ENCODE measurements around a stretch of chr20.

DNA sequence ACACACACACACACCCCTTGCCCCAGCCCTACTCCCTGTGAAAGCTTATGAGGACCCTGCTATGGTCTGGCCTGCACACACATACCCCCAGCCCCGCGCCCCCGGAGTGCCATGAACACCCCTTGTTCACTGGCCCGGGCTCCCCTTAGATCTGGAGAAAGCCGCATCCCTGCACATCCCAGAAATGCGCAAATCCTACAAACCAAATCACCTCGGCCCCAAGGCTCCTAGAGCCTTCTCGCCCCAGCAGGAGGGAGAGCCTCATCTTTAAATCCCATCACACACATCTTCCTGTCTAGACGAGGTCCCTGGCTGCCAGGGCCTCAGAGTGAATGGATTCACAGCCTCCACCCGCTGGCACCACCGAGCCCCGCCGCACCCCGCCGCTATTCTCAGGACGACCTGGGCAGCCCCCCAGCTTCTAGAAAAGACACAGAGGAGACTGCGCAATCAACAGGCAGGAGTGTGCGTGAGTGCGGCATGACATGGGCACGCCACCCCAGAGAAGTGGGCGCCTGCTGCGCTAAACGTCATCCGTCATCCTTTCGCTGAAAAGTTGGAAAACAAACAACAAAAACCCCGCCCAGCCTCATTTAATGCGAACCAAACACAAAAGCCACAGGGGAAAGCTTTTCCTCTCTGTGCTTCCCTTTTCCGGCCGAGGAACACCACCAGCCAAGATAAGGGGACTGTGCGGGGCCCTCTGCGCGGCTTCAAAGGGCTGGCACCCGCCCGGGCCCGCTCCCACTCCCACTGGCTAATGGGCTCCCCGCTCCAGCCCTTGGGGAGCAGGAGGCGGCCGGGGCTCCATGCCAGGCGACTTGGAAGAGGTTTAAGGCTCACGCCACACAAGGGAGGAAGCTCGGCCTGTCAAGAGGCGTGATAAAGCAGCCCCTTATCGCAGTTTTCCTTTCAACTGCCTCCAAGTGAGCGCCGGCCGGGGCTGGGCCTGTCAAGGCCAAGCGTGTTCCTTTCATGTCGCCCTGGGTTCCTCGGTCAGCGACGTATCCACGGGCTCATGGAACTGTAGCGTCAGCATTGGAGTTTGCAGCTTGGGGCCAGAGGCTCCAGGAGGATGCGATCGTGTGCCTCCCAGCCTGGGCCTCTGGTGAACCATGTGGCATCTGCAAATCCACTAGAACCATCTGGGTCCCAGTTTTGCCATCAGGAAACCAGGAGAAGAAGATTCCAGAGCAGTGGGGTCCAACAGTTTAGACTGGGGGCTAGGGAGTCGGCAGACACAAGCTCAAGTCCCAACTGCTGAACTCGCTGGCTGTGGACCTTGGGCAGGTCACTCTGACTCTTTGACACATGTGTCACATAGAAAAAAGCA is 50.1 kb downstream of the NFATC2 start:
- RRBS = 9% methylated on average over 10 of the region's 57 CpGs

GRCh38 chr20:51500835-51501487 is 41.6 kb downstream of the NFATC2 start:
- RRBS = no CpG with 5 or more reads among the region's 1 CpG

DNA sequence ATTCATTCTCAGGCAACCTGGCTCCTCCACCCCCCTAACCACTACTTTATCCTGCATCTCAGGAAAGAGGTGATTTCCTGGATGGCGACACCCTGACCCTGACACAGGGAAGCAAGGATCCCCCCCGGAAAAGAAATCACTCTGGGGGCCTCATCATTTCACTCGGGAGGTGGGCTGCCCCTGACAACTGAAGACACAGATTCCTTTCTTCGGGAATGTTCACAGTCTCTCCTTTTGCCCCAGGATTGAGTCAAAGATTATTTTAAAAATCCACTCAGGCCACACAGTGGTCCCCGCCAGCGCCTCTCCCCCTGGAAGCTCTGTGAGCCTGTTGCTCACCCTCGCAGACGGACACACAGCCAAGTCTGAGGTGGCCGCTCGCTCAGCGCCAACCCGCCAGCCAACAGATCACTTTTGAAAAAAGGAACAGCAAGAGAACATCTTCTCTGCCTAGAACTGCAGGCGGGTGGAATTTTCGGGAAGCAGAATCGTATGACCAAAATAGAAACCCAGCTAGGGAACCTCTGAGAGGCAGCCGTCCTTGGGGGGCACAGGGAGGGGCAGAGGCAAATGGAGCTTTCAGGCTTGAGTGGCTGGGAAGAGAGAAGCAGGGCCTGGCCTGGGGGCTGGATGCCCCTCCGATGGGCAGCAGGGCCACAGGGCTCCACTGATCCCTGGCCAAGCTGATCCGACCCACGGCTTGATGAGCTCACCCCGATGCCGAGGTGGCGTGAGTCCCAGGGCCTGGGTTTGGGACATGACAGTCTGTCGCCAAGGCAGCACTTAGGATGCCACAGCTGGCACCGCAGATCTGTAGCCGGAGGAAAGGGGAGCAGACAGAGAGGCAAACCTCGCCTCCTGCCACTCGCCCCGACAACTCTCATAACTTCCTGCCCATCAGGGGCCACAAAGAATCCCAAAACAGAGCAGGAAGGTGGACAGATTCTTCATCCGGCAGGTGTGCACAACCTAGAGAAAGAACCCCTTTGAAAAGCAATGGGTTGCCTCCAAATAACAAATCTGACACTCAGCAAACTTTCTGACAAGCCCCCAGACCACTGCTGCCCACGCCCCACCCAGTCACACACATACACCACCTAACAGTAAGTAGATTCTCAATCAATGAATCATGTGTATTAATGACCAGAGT is 9.9 kb downstream of the NFATC2 start:
- RRBS = no CpG with 5 or more reads among the region's 30 CpGs

GRCh38 chr20:51563340-51563761 is 20.8 kb upstream of the NFATC2 start:
- RRBS = no CpG with 5 or more reads among the region's 7 CpGs

GRCh38 chr20:51608965-51609559 is 66.5 kb upstream of the NFATC2 start:
- RRBS = no CpG with 5 or more reads among the region's 17 CpGs

DNA sequence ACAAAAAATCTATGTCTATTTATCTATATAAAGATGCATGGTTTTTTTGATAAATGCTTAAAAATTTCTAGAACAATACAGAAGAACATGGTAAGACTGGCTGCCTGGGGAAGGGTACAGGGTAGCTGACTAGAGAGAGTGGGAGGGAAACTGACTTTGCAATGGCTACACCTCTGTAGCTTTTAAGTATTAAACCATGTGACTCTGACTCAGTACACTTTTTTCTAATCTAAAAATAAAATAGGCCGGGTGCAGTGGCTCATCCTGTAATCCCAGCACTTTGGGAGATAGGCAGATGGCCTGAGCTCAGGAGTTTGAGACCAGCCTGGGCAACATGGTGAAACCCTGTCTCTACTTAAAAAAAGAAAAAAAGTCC is 18.6 kb downstream of the ATP9A start:
- RRBS = no CpG with 5 or more reads among the region's 1 CpG

DNA sequence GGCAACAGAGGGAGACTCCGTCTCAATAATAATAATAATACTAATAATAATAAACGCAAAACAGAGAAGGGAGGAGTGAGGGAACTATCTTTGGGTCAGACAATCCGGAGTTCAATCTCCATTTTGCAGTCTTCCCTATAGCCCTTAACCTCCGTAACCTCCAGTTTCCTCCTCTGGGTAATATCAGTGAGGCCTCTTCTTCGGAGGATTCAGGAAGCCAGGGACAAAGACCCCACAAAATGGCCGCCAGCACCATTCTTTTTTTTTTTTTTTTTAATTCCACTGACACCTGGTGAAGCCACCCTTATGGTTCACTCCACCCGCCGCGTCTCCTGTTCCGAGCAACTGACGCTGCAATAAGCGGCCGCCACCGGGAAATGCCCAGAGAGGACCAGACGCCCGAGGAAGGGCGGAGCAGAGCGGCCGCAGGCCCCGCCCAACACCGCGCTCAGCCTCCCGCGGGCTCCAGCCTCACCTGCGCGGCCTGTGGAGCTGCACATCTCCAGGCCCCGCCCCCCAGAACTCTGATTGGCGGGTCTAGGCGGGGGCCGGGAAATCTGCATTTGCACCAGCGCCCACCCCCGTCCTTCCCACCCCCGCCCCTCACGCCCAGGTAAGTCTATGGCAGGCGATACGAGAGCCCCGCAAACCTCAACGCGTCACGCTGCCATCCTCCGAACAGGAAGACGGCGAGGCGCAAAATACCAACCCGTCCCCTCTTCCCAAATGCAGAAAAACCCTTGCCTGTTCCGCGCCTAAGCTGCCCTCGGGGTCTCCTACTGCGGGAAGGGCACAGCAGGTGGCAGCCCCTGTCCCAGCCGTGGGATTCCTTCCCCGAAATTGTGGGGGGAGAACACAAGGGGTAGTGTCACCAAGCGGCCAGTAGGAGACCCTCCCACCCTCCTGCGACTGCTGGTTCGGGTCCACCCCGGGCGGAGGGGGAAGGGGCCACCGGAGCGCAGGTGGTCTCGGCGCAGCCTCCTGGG is 1.1 kb downstream of the ATP9A start:
- RRBS = no CpG with 5 or more reads among the region's 60 CpGs

DNA sequence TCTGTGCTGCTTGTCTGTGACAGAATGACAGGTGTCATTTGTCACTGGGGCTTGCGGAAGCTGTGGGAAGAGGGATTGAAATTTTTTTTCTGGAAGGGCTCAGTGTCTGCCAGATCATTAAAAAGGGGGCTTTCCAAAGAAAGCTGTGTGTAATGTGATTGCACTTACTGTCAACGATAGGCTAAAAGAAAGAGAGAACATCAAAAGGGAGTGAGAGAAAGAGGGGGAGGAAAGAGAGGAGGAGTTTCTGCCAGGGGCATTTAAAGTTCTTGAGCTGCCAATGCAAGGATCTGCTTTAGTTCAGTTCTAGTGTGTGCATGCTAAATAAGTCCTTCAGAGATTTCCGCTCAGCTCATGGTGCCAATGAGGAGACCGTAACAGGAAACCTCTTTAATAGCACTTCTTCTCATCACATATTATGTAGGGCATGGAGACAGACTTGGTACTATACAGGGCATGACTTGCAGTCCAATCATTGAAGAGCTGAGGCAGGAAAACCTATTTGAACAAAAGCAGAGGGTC is 177.1 kb downstream of the TSHZ2 start:
- RRBS = no CpG with 5 or more reads among the region's 4 CpGs

DNA sequence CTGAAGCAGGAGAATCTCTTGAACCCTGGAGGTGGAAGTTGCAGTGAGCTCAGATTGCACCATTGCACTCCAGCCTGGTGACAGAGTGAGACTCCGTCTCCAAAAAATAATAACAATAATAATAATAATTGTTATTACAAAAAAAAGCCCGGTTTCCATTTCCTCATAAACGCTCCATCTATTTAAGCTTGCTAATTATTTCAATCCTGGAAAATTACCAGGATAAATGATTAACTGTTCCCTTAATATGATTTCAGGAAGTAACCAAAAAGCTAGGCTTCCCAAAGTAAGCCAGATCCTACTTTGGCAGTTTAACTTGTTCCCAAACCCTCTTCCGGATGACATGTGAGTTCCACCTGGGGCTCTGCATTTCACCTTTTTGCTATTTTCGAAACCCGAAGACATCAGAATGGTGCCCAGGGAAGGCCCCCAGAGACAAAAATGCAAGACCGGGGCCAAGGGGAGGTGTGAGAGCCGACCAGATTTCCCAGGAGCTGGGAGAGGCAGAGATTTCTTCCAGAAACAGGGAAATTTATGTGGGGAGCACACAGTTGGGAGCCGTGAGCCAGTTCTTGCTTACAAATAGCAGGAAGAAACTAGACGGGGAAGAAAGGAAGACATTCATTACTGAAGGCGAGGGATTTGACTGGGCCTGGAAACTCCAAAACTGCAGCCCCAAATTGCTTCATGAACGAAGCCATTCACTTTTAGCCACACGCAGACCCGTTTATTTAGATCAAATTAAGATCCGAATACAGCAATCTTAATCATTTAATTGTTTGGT is 209.8 kb downstream of the ZNF217 start:
- RRBS = no CpG with 5 or more reads among the region's 15 CpGs

DNA sequence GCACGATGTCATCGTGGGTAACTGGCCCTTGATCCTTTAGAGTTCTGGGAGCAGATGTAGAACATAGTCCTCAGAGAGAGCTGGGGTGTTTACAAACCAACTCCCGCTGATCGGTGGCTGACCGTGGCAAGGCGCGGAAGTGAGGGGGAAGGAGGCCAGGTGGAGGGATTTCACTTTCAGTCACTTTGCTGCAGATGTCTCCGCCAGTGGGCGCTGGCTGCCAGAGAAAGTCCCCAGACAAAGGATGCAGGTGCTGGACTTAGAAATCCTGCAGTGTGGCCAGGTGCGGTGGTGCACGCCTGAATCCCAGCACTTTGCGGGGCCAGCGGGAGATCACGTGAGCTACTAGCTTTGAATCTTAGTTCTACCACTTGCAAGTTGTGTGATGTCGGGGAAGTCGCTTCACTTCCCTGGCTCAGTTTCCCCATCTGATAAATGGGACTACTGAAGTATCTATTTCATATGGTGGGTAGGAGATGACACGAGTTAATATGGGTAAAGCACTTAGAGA is 180.5 kb downstream of the ZNF217 start:
- RRBS = no CpG with 5 or more reads among the region's 17 CpGs

- RRBS = 92% methylated on average over 4 of the region's 23 CpGs
Observed at GRCh38 chr20:53575968-53576671, 17.5 kb downstream of the ZNF217 start.

DNA sequence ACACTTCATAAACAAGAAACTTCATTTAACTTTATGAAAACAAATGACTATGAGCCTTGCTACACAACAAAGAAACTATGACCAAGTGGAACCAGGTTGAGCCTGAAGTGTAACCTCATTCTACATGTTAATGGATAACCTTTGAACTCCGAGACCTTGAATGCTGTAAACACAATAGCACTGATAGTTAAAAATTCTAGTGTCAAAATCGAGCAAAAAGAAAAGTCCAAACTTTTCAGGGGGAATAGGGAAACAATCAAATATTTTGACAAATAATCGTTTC is 2.1 kb upstream of the ZNF217 start:
- RRBS = no CpG with 5 or more reads among the region's 3 CpGs

DNA sequence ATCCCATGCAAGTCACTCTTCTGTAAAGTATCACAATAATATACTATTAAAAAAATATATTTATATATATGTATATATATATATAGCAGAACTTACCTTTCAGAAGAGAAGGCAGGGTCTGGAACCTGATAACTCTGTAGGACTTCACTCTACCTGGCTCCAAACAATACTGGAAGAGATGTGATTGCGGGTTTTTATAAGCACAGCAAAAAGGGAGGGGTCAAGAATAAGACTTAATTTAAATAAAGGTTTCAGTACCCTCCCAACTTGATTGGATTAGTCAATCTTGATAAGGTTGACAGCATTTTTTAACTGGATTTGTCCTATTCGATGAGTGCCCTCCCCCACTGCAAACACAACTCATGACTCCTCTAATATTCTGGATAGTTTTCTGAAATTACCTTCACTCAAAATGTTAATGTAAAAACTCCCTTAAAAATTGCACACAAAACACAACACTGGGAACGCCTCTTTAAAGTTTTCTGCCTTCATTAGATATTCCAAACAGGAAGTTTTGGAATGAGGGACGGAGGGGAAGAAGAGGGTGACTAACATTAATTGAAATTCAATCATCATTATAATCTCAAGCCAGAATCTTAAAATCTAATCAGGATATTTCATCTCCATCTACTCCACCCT is 4.0 kb upstream of the ZNF217 start:
- RRBS = no CpG with 5 or more reads among the region's 4 CpGs

- RRBS = no CpG with 5 or more reads among the region's 10 CpGs
Observed at GRCh38 chr20:53609397-53610149, 15.9 kb upstream of the ZNF217 start.

DNA sequence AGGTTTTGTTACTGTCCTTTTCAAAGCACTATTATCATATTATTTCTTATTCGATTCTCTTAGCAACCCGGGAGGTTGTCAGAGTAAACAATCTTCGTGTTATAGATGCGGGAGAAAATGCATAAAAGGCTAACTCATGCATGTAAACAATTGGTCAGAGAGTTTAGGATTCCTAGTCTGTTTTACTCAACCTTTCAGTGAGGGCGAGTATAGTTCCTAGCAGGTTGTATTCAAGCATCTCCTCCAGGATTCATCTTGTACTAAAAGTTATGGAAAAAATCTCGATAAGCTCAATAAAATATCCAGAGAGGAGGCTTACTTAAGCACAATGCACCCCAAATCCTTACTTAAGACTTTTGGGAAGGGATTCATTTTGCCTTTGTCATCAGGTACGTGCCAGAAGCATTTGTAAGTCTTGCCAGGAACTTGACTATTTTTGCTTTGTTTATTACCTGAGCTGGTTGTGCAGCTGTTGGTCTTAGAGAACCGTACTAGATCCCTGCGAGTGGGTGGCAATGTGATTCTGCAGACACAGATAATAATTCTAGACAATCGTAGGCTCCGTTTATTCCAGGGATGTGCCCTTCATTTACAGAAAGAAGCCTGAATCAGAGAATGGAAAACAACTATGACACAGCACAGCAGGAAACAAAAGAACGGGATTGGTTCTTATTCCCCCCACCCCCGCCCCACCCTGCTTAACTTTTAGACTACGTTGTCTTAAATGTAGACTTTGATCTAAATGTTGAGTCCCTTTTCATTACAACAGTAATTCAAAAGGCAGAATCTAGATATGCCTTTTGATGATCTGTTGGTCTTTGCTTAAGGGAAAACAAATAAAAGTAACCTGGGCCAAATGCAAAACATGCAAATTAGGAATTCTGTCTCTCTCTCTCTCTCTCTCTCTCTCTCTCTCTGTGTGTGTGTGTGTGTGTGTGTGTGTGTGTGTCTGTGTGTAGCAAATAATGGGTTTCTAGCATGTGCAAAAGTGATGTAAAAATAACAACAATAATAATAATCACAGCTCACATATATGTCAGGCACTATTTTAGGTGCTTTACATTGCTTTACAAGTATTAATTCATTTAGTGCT is 159.9 kb upstream of the ZNF217 start:
- RRBS = no CpG with 5 or more reads among the region's 14 CpGs

DNA sequence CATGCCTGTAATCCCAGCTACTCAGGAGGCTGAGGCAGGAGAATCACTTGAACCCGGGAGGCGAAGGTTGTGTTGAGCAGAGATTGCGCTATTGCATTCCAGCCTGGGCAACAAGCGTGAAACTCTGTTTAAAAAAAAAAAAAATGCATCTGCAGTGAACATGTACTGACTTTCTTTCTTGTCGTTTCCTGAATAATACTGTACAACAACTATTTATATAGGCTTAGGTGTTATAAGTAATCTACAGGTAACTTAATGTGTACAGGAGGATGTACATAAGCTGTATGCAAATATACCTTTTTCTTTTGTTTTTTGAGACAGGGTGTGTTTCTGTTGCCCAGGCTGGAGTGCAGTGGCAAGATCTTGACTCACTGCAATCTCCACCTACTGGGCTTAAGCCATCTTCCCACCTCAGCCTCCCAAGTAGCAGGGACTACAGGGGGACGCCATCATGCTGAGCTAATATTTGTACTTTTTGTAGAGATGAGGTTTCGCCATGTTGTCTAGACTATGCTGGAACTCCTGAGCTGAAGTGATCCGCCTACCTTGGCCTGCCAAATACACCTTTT is 191.6 kb upstream of the ZNF217 start:
- RRBS = no CpG with 5 or more reads among the region's 8 CpGs

GRCh38 chr20:53786130-53786574 is 192.5 kb upstream of the ZNF217 start:
- RRBS = no CpG with 5 or more reads among the region's 4 CpGs

- RRBS = no CpG with 5 or more reads among the region's 8 CpGs
Observed at GRCh38 chr20:53839368-53840147, 230.8 kb downstream of the BCAS1 start.

DNA sequence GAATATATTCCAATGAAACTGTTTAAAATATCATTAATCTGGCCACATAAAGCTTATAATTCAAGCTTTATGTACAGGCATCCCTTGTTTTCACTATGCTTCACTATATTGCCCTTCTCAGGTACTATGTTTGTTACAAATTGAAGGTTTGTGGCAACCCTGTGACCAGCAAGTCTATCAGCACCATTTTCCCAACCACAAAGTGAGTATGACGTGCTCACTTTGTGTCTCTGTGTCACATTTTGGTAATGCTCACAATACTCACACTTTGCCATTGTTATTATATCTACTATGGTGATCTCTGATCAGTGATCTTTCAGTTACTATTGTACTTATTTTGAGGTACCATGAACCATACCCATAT is 228.1 kb downstream of the BCAS1 start:
- RRBS = no CpG with 5 or more reads among the region's 1 CpG

Measured in amniotic epithelial cell (primary cell).